GM06990 (cell line): ENCODE measurements around the genes KIF1C and NLRP1.

DNA sequence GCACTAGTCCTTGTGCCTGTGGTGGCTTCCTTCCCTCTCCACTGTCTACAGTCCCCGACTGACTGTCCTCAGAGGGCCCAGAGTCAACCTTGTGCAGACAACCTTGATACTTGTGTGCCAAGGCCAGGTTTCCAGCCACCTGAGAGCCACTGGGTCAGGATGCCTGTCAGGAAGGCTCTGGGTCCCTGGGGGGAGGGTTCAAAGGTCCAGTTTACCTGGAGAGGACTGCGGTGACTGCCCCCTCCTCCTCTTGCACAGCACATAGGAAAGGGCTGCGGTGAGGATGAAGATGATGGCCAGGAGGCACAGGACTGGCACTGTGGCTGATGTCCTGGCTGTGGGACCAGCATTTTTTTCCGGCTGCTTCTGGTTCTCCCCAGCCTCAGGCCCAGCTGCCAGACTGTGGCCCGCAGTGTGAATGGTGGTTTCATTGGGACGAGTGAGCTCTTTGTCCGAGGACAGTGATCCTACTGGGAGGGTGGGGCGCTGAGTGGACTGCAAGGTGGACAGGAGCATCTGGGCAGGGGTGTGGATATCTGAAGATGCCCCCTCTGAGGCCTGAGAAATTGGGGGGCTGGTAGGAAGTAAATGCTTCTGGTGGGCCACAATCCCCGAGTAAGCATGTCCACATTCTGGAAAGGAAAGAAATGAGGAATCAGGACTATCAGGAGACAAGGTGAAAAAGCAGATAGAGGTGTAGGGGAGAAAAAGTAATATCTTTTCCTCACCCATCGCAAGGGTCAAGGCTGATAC, 3.8 kb downstream of the MED11 start:
- RRBS, result no CpG with 5 or more reads among the region's 10 CpGs

DNA sequence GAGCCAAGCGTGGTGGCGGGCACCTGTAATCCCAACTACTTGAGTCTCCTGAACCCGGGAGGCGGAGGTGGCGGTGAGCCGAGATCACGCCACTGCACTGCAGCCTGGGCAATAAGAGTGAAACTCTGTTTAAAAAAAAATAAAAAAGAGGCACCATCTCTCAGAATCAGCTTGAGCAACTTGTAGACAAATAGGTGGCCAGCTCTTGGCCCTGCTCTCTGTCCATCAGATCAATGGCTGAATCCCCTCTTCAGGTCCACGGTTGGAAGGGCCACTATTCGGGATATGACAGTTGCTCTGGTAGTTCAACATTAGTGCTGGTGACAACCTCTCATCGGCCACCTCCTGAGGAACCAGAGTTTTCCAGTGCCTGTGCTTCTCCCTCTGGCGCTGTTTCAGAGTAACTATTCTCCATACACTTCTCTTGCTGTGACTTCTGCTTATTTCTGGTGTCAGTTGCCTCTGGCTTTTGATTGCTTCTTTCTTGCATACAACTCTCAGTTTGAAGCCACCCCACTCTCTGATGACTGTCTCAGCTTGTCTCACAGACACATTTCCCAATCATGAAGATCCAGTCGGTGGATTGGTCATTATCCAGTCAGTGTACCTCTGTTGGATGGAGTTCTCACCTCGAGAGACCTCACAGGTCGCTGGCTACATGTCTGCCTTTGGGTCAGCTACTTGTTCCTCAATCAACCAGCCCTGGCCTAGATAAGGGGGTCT, 3.5 kb upstream of the TM4SF5 start:
- RRBS, result no CpG with 5 or more reads among the region's 14 CpGs

DNA sequence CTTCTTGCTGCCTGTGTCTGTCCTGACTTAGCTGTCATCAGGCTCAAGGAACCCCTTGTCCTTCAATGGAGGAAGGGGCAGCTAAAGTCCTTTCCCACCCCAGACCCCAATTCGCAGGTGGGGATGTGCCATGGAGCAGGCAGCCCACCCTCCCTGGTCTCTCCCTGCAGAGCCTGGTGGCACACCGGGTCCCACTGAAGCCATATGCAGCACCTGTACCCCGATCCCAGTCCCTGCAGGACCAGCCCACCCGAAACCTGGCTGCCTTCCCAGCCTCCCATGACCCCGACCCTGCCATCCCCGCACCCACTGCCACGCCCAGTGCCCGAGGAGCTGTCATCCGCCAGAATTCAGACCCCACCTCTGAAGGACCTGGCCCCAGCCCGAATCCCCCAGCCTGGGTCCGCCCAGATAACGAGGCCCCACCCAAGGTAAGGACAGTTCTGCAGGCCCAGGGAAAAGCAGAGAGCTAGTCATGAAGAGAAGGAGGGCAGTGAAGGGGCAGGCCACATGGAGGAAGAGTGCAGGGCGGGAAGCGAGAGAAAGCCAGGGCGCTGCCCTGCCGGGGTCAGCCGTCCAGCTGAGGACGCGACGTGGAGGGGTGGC, 7.9 kb upstream of the C17orf107 start:
- RRBS, result no CpG with 5 or more reads among the region's 20 CpGs

GRCh38 chr17:4988713-4989297, 1.3 kb upstream of the CAMTA2 start:
- RRBS, result no CpG with 5 or more reads among the region's 2 CpGs

DNA sequence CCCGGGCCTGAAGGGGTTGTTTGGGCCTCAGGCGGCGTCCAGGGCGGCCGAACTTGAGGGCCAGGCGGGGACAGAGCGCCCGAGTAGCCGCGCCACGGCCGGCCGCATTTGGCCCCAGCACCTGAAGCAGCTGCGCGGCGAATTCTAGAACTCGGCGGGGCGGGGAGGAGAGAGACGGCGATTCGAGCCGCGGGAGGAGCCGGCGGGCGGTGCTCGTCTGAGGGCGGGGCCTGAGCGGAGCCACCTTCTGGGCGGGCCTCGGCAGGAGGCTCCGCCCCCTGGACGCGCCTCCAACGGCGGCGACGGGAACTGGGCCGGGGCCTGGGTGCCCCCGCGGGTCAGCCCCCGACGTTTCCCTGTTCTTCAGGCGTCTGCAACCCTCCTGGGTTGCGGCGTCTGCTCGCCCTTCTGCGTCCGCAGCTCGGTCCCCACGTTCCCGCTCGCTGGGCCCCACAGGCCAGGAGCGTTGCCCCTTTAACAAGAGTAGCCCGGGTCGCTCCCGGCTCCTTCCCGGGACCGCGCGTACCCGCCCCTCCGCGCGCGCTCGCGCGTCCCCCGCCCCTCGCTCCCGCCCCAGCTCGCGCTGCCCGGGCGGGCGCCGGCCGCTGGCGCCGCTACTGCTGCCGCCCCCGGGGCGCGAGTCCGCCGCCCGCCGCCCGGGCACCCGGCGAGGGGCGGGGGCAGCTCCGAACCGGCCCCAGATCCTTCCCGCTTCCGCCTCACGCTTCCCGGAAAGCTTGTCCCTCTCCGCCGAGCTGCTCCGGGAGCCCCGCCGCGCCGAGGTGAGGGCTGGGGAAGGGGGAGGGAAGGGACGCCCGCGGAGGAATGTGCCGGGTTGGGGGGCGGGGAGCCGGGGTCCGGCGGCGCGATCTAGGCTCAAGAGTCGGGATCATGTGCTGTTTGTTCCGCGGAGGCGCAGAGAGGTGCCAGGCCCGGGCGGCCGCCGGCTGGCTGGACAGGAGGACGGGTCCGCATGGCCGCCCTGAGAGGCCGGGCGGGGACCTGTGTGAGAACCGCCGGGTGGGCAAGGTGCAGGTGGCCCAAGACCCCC, at the start of gene KIF1C:
Gene KIF1C (plus strand): TSS at position 576 of the 1,051 bp plus-strand sequence.
- RRBS, result 3% methylated on average over 62 of the region's 132 CpGs

- RRBS, result no CpG with 5 or more reads among the region's 27 CpGs
Observed at GRCh38 chr17:5003164-5004313, 5.8 kb downstream of the KIF1C start.

GRCh38 chr17:5004344-5005231, 6.8 kb downstream of the KIF1C start:
- RRBS, result no CpG with 5 or more reads among the region's 18 CpGs

DNA sequence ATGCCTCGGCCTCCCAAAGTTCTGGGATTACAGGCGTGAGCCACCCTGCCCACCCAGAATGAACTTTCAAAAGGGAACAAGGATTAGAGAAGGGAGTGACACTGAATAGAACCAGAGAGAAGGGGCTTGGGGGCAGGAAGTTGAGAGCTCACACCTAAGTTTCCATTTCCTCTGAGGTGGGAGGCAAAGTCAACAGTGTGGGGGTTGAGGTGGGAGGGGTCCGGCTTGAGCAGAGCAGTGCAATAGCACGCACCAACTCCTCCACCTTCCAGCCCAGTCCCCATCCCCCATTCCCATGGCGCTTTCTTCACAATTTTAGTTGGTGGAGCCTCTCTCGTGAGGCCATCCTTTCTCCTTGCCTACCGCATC, 7.2 kb downstream of the SCIMP start:
- RRBS, result no CpG with 5 or more reads among the region's 7 CpGs

DNA sequence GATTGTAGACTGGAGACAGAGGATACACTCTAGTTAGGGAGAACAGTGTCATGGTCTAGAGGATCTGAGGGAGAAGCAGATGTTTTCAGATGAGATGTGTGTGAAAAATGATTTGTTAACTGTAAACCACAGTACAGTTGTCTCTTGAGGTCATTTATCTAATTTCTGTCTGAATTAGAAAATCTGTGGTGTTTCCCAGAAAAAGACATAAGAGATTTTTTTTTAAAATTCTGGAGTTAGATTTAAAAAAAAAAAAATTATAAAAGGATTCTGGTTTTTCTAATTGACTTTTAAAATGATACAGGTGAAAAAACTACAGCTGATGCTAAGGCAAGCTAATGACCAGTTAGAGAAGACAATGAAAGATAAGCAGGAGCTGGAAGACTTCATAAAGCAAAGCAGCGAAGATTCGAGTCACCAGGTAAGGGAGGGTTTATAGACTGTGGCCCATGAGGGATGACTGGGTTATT, 54.6 kb downstream of the NUP88 start:
- RRBS, result no CpG with 5 or more reads among the region's 2 CpGs

DNA sequence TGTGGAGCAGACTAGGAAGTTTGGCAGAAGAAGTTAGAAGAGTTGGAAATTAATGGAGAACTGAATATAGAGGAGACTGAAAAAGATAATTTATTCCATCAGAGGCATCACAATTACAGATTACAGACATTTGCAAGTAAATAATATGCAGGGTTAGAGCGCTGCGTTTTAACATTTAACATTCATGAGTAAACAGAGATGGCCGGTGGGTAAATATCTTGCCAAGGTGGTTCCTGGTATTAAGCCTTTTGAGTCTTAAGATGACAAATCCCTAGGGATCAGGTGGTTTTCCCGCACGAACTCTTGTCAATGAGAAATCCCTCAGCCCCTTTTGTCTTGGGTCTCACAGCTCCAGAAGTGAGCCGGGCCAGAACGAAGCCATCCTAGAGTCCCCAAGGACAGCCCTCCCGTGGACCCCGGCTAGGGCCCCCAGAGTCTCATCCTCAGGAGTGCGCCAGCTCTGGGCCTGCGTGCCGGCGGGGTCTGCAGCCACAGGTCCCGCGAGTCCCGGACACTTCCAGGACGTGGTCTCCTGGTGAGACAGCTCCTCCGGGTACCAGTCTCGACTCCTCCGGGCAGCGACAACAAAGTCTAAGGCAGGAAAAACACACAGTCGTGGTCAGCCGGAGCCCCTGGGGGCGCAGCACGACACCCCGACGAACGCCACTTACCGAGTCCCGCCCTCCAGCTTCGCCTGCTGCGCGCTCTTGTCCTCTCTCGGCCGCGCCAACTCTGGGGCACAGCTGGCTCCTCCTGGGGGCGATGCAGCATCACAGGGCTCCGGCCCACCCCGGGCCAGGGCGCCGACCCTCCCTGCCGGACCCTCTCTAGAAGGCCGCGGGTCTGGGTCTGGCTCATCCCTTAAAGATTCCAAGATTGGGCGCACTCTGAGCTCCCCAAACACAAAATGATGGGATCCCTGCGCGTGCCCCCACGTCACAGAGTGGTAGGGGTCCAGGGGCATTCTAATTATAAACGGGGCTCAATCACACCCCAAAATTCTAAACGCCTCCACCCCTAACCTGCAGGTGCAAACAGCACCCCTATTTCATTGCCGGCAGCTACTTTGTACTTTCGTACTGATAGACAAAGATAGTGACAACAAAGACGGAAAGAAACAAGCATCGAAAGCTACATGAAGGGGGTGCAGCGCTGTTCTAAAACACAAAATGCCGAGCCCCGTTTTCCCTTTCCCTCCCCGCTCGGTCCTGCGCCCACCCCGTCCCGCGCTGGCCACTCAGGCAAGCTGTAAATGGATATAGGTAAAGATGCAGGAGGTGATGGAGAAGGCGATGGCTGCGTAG, 994 bp downstream of the ENSG00000286190 start:
- RRBS, result 81% methylated on average over 11 of the region's 65 CpGs

DNA sequence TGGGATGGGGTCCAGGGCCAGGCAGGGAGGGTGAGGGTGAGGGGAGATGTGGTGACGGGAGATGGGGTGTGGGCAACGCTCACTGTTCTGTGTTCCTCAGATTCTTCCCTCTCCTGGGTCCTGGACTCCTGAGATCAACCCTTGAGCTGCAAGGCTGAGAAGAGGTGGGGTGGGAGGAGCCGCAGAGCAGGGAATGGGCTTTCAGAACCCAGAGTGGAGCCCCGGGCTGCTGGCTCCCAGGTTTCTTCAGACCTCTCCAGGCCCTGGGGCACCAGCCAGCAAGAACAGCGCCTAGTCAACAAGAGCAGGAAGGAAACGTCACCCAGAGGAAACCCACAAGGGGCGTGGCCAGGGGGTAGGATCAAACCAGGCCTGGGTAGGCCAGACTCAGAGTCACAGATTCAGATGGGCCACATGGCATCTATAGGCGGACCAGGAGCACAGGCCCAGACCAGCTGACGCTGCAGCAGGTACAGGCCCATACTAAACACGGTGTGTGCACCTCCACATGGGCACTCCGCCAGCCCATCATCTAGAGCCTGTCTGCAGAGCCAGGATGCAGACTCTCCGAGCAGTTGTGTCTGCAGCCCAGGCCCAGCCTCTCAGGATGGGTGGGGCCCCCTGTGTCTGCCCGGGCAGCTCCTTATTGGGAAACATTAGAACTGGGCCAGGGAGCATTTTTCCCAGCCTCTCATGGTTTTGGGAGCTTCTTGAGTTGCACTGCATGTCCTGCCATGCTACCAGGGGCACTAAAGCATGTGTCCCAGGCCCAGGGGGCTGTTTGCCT, at the start of gene NLRP1:
Gene NLRP1 (minus strand): TSS at position 300 of the 787 bp plus-strand sequence.
- RRBS, result no CpG with 5 or more reads among the region's 13 CpGs

DNA sequence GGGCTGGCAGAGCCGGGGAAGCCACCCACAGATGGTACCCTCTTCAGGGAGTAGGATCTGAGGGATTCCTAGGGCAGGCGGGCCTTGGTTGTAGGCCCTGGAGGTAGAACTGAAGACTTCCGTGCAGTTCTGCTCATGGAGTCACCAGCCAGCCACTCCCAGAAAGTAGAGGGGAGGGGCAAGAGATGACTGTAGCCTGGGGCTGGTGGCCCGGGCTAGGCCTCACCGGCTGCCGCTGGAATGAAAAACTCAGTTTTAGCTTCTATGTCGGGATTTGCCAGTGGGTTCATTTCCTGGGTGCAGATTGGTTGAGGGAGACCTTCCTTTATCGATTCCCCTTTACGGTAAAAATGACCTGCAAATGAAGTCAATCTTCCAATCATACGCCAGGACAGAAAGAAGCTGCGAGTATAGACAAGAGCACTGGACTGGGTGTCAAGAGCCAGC, 160.4 kb upstream of the WSCD1 start:
- RRBS, result no CpG with 5 or more reads among the region's 11 CpGs

GRCh38 chr17:6068753-6069412, 1.3 kb upstream of the WSCD1 start:
- RRBS, result no CpG with 5 or more reads among the region's 17 CpGs

DNA sequence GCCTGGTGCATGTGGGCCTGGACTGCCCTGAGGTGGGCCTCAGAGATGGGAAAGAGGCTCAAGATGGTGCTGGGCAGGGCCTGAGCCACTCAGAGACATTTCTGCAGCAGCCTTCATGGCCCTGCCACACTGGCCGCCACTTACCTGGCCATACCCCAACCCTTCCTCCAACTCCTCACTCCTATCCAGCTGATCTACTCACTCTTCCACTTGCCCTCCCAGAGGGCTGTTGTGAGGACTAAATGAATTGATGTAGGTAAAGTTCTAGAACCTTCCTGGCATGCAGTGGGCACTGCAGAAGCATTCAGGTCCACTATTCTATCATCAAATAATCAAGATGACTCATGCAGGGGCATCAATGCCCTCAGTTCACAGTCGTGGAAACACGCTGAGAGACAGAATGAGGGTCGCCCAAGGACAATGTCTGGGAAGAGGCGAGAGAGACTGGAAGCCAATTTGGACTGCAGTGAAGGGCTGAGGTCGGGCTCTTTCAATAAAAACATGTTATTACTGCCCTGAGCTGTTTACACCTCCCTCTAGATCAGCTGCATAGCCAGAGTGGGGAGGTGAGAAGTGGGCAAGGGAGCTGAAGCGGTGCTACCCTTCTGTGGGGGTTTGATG, 120.2 kb downstream of the WSCD1 start:
- RRBS, result no CpG with 5 or more reads among the region's 7 CpGs

DNA sequence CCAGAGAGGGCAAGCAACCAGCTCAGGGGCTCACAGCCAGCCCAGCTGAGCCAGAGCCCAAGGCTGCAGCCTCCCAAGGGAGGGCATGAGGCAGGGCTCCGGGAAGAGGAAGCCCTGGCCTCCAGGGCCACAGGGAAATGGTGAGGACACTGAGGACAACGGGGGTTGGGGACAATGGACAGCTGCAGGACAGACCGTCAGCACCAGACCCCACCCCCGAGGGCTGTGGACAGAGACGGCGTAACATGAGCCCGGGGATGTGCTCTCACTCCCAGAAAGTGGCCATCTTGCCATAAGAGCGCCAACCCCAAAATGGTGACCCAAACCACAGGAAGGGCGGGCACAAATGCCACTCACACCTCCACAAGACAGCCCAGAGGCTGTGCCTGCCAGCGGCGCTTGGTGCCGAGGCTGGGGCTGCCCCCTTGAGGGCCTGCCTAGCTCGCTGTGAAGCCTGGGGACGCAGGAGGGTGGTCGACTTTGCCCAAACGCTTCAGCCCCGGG, 10.3 kb downstream of the PIMREG start:
- RRBS, result 5% methylated on average over 1 of the region's 17 CpGs

DNA sequence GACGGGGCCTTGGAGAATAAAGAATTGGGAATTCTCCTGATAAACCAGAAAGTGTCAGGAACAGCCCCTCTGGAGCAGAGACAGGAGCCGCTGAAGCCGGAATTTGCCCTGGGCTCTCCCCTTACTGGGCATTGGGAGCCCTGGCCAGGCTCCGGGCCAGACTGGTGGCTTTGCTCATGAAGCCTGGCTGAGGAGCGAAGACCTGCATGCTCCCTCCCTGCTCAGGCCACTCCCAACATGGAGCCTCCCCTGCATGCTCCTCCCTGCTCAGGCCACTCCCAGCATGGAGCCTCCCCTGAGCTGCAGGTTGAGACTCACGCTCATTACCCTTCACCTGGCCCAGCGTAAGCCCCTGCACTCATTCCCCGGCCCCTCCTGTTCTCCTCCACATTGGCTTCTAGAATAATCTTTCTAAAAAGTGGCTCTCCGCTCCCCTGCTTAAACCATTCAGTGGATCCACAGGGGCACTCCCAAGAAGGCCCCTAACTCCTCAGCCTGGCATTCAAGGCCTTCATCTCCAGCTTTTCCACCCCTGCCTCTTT, 46.9 kb downstream of the PITPNM3 start:
- RRBS, result 43% methylated on average over 2 of the region's 9 CpGs

DNA sequence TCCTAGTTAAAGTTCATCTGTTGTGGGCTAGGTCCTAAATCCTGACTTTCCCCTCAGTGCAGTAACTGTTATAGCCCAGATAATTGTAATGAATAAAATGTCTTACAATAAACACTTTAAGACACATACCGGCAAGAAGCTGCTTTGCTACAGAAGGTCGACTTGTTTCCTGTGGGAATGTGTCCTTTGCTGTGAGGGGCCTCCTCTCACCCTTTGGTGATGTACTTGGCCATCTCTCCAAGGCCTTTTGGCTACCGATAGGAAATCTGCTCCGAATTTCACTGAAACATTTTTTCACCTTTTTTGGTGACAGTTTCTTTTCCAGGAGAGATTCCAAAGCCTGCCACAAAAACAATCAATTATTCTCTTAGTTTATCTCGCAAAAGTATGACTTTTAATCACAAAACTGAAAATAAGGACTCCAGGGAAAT, 19.8 kb downstream of the KIAA0753 start:
- RRBS, result no CpG with 5 or more reads among the region's 5 CpGs

DNA sequence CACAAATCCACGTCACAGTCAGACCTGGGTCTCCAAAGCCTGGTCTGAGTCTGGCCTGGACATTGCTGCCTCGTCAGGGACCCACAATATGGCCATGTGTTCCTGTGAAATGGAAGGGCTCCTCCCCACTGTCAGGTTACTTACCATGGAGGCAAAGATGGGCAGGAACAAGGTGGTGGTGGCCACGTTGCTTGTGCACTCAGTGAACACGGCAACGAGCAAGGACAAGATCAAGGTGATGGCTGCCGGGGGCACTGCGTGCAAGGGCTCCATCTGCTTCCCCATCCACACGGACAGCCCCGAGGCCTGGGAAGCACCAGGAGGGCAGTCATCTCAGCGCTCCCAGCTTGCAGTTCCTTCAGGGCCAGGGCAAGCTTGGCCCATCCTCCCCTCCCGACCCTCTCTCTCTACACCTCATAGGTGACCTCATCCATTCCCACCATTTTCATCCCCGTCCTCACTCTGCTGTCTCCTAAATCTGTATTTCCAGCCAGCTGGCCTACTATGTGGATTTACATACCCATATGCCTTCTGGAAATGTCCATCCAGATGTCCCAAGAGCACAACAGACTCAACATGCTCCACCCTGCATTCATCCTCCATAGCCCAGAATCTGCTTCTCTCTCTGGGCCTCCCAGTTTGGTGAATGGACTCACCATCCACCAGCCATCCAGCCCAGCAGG, 22.4 kb downstream of the SLC13A5 start:
- RRBS, result no CpG with 5 or more reads among the region's 12 CpGs

- RRBS, result no CpG with 5 or more reads among the region's 9 CpGs
Observed at GRCh38 chr17:6761471-6762230, 5.8 kb downstream of the XAF1 start.

DNA sequence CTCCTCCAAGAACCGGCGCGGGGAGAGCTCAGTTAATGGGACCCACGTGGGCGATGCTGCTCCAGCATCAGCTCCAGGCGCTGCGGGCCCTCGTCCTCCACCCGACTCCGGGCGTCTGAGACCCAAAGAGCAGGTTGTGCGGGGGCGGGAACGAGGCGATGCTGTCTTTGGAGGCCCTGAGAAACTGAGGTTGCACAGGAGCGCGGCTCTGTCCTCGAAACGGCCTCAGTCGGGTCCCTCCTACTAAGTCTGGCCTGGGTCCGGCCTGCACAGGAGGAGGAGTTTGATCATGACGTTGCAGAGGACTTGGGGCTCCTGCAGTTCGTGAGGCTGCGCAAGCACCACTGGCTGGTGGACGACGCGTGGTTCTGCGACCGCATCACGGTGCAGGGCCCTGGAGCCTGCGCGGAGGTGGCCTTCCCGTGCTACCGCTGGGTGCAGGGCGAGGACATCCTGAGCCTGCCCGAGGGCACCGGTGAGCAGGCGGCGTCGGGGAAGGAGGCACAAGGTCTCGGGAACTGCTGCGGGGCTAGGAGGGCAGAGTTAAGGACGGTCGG, 782 bp downstream of the ALOX12 start:
- RRBS, result over 99% methylated on average over 9 of the region's 44 CpGs